Measurements from ENCODE around the genes TXNL4B and DHX38.

DNA sequence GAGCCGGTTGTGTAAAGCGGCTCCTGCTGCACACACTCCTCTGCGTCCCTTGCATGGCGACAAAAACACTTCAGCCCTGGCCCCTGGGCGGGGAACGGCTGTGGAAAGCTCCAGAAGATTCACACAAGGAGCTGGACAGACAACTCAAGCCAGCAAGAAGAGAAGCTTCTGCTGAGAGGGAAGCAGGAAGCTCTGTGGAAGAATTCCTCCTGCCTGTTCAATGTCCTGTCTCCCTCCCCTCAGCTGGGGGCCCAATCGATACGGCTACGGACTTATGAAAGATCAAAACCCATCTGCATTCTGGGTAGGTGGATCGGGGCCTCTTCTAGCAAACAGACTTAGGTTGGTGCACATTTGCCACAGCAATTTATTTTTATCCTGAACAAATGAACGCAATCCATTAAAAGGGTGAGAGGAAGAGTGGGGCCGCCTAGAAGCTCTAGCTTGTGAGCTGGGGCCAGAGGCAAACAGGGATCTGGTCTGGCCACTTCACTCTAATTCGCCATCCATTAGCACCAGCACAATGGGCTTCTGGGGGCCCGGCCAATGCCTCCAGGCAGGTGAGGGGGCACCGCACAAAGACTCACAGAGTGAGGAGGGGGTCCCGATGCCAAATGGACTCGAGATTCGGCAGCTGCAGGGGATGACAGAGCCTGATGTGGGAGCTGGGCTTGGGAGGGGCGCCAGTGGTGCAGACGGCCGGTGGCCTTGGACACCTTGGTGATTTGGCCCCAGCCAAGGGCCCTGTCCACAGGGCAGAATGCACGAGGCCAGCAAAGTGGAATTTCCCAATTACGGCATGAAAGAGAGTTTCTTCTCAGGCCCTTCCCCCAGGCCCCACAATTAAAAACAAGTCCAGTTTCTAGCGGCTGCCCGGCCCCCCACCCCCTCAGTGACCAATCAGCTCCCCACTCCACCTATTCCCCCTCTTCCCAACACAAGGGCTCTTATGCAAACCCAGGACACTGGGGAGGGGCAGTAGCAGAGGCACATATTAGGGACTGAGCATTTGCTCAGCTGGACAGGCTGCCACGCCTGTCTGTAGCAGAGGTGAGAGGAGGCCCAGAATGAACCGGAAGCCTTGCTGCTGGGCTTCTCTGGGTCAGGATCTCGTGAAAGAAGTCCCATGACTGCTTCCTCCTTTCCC, 39.1 kb upstream of the MTSS2 start:
- PRO-cap, result no peak
- RAMPAGE, long total RNA, 5 experiments, result no peak in any of the 5 experiments
- RRBS, result no CpG with 5 or more reads among the region's 28 CpGs

GRCh38 chr16:70745622-70746083, 55.3 kb downstream of the VAC14 start:
- PRO-cap, result no peak
- RAMPAGE, long total RNA, 5 experiments, result no peak in any of the 5 experiments
- RRBS, result 12% methylated on average over 1 of the region's 6 CpGs

DNA sequence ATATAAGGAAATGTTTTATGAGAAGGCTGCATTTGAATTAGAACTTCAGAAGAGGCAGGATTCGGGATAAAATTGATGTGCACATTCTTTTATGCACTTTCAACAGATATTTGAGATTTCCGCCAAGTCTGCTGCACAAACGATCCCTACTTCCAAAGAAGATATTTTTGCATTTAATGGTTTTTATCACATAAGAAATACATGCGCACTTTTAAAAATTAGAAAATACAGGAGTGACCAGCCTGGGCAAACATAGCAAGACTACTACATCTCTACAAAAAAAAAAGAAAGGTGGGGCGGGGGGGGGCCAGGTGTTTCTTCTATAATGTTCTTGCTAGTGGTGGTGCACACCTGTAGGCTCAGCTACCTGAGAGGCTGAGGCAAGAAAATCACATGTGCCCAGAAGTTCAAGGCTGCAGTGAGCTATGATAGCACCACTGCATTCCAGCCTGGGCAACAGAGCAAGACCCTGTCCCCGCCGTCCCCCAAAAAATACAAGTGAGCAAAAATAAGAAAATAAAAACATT, 10.8 kb upstream of the CHST4 start:
- PRO-cap, result no peak
- RAMPAGE, long total RNA, 5 experiments, result no peak in any of the 5 experiments
- RRBS, result no CpG with 5 or more reads among the region's 7 CpGs

- PRO-cap, result no peak
- RAMPAGE, long total RNA, 5 experiments, result no peak in any of the 5 experiments
- RRBS, result no CpG with 5 or more reads among the region's 2 CpGs
These were observed 16.3 kb upstream of the TAT start for GRCh38 chr16:71593240-71593515.

DNA sequence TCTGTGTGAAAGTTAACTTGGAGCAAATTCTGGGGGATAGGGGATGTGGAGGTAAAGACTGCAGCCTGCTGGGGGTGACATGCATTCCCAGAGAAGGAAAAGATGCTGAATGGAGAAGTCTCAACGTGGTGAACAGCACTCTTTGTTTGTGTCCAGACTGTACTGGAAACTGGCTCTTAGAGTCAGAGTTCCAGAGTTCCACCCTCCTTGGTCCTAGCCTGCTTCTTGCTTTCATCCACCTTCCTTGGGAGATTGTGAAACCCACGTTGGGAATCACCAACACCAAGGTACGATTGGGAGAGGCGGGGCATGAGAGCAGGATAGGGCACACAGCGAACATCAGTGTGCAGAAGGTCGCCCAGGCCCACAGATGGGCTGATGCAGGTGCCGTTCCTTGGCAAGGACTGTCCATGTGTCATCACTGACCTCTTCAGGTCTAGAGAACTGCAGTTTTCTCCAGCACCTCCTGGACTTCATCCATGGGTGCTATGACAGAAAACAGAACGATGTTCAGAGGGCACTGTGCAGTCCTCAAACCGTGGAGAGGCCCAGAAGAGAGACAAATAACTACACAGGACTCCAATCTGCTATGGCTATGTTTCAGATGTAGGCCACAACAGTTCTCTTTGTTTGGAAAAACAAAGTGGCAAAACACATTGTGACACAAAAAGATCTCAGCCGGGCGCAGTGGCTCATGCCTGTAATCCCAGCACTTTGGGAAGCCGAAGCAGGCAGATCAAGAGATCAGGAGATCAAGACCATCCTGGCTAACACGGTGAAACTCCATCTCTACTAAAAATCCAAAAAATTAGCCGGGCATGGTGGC, 23.9 kb upstream of the TAT start:
- PRO-cap, result no peak
- RAMPAGE, long total RNA, 5 experiments, result no peak in any of the 5 experiments
- RRBS, result no CpG with 5 or more reads among the region's 14 CpGs

DNA sequence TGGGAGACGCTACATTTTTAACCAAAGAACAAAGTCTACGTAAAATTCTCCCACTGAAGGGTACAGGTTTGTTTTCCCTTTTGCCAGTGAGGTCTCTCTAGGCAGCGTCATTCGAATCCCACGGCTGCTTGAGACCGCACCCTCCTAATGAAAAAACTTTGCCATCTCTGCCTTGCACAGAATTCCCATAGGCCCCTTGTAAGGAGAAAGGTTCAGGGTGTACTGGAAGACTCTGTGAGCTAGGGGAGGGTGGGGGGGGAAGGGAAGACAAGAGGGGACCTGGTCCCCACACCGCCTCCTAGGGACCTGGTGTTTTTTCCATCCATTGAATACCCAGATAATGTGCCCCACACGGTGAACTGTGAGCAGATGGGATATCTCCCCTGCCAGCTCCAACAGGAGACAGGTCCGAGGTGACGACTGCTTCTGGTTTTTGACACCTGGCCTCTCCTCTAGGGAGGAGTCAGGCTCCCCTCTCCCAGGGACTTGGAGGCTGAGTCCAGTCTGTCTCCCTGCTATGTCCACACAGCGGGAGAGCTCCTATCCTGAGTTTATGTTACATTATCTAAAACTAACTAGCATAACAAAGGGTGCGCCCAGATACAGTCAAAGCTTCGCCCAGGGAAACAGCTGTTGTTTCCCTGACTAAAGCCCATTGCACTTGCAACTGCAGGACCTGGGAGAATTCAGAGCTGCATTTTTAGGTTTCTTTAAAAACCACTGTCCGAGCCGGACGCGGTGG, 1.7 kb downstream of the MARVELD3 start:
- PRO-cap, result no peak
- RAMPAGE, long total RNA, 5 experiments, result no peak in any of the 5 experiments
- RRBS, result no CpG with 5 or more reads among the region's 17 CpGs

DNA sequence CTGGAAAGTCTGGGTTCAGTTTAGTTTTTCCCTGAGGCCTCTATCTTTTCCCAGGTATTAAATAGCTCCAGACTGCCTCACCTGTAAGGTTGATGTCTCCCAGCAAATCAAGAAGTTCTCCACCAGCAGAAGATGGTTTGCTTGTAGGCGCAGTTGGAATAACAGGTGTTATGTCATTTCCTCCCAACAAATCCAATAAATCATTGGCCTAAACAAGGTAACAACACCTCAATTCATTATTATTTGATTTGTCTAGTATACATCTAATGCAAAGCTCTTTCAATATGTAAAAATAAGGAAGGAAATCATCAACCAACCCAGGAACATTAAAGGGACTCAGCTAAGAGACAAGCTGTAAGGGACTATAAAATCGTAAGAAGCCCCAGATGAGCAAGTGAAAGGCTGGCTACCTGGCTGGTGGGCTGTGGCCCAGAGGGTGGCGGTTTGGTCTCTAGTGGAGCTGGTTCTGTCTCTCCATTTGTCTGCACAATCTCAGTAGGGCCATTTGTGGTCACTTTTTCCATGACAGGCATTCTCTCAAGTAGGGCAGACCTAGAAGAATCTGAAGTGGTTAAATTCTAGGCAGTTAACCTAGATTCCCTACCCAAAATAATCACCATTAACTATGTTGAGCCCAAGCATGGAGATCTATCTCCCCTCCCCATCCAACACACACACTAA, 20.7 kb upstream of the PHLPP2 start:
- PRO-cap, result no peak
- RAMPAGE, long total RNA, 5 experiments, result start-site peak on the minus strand in 3 of 5 experiments, centred at positions 159 to 555 of the sequence, 11 to 54 reads per replicate
- RRBS, result no CpG with 5 or more reads among the region's 3 CpGs

DNA sequence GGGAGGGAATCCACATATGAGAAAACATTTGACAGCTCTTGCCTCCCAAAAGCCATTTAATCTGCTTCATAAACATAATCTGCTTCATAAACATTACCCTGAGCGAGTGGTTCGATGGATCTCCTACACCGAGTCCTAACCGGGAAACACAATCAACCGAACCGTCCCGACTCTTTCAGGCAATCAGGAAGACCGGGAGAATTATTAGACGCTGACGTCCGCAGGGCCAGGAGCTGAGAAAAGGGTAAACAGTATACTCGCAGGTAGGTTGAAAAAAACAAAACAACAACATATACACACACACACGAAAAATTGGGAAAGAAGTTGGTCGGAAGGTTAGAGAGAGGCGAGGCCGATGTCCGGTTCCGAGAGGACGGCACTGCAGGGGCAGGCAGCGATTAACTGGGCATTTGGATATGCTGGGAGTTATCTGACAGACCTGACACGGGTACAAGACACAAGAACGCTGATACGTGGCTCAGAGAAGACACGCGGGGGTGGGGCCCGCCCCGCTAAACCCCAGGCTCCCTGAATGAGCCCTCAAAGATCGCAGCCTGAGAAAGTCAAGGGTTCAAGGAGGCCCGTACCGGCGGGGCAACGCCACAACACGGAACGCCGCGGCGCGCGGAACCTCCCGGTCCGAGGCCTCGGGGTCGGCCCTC, 585 bp downstream of the AP1G1 start:
- PRO-cap, result bidirectional peak, plus-strand start at position 481 of the sequence, minus-strand start at position 184 of the sequence
- RAMPAGE, long total RNA, 5 experiments, result start-site peak on the plus strand in 1 of 5 experiments, centred at position 545 of the sequence, 5 reads per replicate
- RRBS, result 4% methylated on average over 17 of the region's 43 CpGs

GRCh38 chr16:71845303-71845638, 505 bp upstream of the ATXN1L start:
- PRO-cap, result no peak
- RAMPAGE, long total RNA, 5 experiments, result no peak in any of the 5 experiments
- RRBS, result no CpG with 5 or more reads among the region's 9 CpGs

DNA sequence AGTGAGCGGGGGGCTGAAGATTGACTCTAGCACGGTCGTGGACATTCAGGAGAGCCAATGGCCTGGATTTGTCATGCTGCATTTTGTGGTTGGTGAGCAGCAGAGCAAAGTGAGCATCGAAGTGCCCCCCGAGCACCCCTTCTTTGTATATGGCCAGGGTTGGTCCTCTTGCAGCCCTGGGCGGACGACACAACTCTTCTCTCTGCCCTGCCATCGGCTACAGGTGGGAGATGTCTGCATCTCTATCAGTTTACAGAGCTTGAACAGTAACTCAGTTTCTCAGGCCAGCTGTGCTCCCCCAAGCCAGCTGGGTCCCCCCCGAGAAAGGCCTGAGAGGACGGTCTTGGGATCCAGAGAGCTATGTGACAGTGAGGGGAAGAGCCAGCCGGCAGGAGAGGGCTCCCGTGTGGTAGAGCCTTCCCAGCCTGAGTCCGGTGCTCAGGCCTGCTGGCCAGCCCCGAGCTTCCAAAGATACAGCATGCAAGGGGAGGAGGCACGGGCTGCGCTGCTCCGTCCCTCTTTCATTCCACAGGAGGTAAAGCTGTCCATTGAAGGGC, 5.5 kb downstream of the ATXN1L start:
- PRO-cap, result no peak
- RAMPAGE, long total RNA, 5 experiments, result no peak in any of the 5 experiments
- RRBS, result 93% methylated on average over 3 of the region's 17 CpGs

DNA sequence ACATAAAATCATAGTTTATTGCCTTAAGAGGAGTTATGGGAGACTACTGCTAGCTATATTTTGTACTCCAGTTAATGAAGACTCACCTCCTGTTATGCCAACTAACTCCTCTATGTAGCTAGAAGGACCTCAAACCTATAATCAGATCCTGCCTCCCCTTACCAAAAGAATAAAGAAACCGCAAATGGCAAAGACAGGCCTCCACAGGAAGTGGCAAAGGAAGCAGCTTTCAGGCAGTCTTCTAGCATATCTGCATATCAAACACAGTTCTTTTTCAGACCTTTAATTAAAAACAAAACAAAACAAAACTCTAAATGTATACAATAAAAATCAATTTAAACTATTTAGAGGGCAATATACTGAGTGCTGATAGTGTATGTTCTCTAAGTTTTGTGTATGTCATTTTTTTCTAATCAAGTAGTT, 2.8 kb downstream of the ZNF821 start:
- PRO-cap, result no peak
- RAMPAGE, long total RNA, 5 experiments, result no peak in any of the 5 experiments
- RRBS, result no CpG with 5 or more reads among the region's 1 CpG

GRCh38 chr16:72013025-72013747, 4.6 kb downstream of the DHODH start:
- PRO-cap, result no peak
- RAMPAGE, long total RNA, 5 experiments, result no peak in any of the 5 experiments
- RRBS, result 17% methylated on average over 2 of the region's 9 CpGs

DNA sequence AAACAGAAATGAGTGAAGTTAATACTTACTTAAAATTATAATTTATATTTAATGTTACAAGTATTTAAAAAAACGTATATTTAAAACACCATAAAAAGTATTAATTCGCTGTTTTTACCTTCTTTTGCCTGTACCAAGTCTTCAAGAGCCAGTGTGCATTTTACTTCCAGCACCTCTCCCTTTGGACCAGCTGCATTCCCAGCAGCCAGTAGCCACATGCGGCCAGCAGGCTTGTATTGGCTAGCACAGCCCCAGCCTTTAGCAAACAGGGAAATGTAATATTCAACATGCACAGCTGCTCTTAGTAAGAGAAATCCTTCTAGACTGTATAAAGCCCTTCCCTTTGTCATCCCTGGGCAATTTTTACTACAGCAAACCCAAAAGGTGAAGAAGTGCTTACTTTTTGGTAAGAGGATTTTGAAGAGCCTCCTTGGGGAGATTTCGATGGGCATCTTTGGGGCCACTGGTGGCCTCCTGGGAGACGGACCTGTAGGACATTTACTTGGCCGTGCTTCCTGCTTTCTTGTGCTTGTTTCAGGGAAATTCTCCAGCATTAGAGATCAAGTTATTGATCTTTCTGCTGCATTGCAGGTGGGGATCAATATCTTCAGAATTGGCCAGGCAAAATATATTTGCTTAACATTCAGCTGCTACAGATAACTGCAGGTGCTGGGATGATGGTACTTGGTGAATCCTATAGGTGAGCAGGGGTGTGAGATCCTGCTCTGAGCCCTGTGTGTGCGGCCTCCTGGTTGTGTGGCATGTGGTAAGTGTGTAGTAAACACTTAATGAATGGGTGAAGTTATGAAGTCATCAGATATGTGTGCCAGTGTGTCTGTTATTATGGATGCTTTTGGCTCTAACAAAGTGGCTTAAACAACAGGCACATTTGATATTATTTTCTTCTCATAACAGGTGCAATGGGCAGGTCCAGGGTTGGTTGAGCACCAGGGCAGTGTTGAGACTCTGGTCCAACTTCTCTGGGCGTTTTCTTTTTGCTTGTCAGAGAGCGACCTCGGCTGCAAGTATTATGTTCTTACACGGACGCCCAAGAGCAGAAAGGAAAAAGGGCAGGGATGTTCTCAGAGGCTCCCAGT, 6.9 kb downstream of the DHODH start:
- PRO-cap, result no peak
- RAMPAGE, long total RNA, 5 experiments, result no peak in any of the 5 experiments
- RRBS, result no CpG with 5 or more reads among the region's 12 CpGs

DNA sequence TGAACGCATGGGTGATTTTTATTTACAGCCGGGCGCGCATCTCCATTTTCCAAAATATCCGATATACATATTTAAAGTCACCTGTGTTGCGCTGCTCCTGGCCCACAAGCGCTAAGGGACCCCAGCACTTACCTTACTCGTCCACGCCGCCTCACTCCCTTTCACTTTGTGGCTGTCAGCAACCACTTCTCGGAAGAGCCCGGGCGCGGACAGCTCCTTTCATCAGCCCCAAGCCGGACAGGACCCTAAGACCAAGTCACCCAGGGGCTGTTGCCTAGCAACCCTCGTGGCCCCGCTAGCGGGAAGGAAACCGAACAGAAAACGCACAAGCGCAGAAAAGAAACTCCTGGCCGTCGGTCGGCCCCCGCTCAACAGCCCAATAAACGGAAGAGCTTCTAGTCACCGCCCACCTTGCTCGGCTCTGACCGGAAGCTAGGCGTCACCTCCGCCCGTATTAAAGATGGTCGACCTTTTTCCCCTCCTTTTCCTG, at the start of gene TXNL4B:
Gene TXNL4B (minus strand): TSS at position 386 of the 490 bp plus-strand sequence.
- PRO-cap, result unidirectional peak, minus-strand start at position 168 of the sequence; bidirectional peak, plus-strand start outside the sequence, minus-strand start at position 373 of the sequence
- RAMPAGE, long total RNA, 5 experiments, result start-site peak on the minus strand in 5 of 5 experiments, centred at positions 370 to 394 of the sequence, 21 to 103 reads per replicate
- RRBS, result no CpG with 5 or more reads among the region's 33 CpGs

GRCh38 chr16:72093730-72094931, at the start of gene DHX38:
Gene DHX38, plus strand, starts transcription at chr16:72093847.
- PRO-cap, result bidirectional peak, plus-strand start at chr16:72093847, minus-strand start at chr16:72093607
- RAMPAGE, long total RNA, 5 experiments, result start-site peak on the plus strand in 4 of 5 experiments, at chr16:72093793-72094039 at its widest, 21 to 411 reads per replicate
- RRBS, result under 1% methylated on average over 6 of the region's 38 CpGs

GRCh38 chr16:72627062-72628025, 420.6 kb downstream of the ZFHX3 start:
- PRO-cap, result no peak
- RAMPAGE, long total RNA, 5 experiments, result start-site peak on the minus strand in 3 of 5 experiments, at chr16:72627625-72627785 at its widest, 7 to 21 reads per replicate
- RRBS, result no CpG with 5 or more reads among the region's 33 CpGs

- PRO-cap, result no peak
- RAMPAGE, long total RNA, 5 experiments, result start-site peak on the minus strand in 1 of 5 experiments, at chr16:72797102-72797866 at its widest, 6 to 10 reads per replicate
- RRBS, result 60% methylated on average over 1 of the region's 13 CpGs
These were observed 250.8 kb downstream of the ZFHX3 start for GRCh38 chr16:72796847-72797901.

GRCh38 chr16:72811185-72811864, 236.6 kb downstream of the ZFHX3 start:
- PRO-cap, result no peak
- RAMPAGE, long total RNA, 5 experiments, result start-site peak on the minus strand in 2 of 5 experiments, at chr16:72811580-72811761 at its widest, 5 to 7 reads per replicate
- RRBS, result no CpG with 5 or more reads among the region's 12 CpGs

DNA sequence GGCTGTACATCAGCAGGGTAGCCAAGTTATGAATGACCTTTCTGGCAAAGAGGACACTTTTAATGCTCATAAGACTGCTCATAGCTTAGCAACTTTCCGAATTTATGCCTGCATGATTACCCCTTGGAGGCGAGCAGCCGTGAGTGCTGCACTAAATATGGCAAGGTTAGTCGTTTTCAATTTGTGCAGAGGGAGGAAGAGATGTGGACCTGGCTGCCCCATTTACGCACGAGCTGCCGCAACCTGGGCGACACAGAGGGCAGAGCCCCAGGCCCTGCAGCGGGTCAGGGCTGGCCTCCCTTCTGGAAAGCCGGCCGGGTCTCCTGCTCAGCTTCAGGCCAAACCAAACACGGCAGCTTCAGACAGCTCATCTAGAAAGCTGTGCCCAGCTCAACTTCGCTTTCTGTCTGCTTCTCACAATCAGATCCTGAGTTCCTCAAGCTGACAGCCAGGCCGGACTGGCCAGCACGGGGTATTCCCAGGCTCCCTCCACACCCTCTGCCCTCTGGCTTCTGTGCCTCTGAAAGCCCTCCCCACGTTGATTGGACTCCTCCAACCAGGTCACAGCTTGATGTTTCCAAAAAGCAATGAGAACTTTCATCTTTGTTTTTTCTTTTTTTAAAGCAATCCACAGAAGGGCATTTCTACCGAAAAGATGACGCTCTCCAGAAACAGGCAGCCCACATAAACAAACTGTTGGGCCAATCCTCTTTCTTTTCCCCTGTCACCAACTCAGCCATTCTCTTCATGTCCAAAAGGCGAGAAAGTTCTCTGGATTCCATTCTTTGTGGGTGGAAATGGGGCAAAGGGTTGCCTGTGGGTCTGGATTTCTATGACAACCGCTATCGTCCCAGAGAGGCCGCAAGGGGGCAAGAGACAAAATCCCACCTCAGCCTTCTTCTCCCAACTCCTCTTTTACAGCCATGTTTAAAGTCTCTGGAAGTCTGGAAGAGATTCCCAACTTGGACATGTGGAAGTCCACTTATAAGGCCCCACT, 189.1 kb downstream of the ZFHX3 start:
- PRO-cap, result unidirectional peak, minus-strand start at position 405 of the sequence; unidirectional peak, minus-strand start at position 460 of the sequence; unidirectional peak, minus-strand start at position 500 of the sequence
- RAMPAGE, long total RNA, 5 experiments, result no peak in any of the 5 experiments
- RRBS, result no CpG with 5 or more reads among the region's 22 CpGs

DNA sequence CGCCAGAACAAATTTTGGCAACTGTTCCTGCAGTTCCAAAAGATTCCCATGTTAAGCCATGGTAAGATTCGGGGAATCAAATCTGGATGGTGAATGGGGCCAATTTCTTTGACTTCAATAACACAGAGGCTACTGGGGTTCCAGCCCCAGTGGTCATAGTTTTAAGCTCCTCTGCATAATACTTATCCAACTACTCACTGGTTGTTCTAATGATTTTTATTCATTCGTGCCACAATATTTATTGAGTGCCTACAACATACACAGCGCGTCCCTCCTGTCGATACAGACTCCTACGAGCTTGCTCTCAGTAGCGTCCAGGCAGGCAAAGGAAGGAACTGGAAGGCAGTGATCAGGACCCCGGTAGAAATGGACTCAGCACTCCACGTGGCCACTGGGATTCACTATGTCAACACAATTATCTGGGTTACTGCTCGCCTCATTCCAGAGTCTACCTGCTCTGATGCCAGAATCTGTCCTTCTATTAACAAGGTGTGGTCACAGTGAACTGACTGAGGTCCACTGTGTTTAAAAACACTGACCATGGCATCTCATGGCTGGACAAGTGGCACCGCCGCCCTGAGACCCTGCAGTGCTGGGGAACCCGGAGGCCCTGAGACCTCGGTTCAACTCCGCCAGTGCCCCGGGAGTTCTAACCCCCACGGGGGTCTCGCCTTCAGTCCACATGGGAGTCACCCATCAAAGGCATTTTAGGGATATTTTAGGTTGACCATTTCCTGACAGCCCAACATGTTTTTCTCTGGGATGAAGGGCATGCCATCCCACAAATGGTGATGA, 71.5 kb downstream of the ZFHX3 start:
- PRO-cap, result no peak
- RAMPAGE, long total RNA, 5 experiments, result no peak in any of the 5 experiments
- RRBS, result 100% methylated on average over 4 of the region's 19 CpGs